M059J (cell line): ENCODE measurements around a stretch of chr10.

- RAMPAGE, long total RNA = no peak
These were observed 74.9 kb downstream of the KCNMA1 start for GRCh38 chr10:77562540-77563300.

DNA sequence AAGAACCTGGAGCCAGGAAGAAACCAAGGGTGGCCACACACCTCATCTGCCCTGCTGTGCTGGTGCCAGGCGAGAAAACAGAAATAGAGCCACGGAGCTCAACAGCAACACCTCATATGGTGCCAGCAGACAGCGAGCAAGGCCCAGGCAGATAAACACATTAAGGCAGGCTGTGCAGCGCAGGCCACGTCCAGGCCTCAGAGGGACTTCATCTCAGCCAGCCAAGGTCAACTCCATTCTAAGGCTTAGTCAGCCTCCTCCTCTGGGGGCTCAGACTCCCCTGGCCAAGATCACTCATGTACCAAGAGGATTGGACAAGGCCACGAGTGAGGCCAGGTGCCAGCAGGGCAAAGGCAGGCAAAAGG lies 46.7 kb downstream of the KCNMA1 start:
- RAMPAGE, long total RNA = no peak

DNA sequence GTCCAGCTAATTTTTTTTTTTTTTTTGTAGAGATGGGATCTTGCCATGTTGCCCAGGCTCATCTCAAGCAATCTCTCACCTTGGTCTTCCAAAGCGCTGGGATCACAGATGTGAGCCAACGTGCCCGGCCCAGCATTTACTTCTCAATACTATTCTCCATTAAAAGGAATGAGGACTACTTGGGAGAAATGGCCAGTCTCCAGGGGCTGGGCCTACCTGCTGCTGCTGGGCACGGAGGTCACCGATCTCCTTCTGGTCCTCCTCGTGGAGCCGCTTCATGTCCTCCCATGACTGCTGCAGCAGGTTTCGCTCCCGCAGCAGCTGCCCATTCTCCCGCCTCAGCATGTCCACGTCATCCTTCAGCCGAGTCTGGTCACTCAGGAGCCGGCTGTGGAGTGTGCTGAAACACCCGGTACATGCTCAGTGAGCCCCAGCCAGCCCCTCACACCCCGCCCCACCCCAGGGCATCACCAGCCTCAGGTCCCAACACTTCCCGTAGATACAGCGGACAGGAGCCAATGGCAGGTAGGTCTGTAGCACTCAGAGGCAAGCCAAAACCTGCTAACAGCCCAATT lies 73.3 kb downstream of the DLG5 start:
- RAMPAGE, long total RNA = no peak

GRCh38 chr10:77994279-77994589 lies 35.1 kb downstream of the POLR3A start:
- RAMPAGE, long total RNA = no peak

DNA sequence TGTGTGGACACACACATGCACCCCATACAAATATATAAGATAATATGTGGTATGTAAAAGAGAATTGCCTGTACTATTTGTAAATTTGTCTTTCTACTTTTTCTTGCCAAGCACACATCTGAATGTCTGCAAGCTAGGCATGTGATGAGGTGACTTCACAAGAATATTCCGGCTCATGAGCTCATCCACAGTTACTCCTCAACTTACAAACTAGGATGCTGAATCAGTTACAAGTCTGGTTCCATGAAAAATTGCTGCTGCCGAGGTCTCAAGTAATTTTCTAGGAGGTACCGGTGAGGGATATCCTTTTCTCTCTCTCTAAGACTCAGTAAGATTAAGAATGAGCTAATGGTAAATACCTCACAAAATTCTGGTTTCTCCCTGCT lies 26.4 kb downstream of the POLR3A start:
- RAMPAGE, long total RNA = no peak

DNA sequence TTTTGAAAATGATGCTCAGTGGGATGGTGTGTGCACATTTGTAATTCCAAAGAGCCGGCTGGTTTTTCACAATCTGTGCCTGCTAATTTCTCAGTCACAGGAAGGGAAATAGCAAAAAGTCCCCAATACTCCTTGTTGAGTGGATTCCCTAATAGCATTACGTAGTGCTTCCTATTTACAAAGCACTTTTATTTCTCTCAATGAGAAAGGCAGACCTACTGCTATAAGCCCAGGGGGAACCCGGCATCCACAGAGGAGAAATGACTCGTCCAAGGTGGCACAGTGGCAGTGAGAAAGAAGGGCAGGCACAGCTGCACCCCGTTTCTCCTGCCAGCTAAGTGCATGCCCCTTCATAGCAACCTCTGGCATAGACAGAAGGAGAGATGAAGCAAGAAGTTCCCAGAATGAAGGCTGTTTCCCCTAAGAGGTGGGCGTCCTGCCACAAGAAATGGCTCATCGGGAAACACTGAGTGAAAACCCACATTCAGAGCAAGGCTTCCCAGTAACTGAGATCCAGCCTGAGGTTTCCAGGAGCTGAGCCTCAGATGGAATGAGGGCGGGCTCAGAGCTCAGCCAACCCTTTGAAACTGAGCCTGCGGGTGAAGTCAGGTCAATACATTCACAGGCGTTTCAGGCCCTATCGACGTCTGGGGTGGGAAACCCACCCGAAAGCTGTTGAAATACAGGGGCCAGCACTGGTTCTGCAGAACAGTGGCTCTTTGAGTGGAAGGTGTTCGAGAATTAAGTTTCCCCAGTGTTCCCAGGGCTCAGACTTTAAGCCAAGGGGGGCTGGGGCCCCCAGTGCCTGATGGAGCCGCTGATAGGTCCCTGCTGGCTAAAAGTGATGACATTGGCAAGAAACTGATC lies 510.0 kb downstream of the RPS24 start:
- RAMPAGE, long total RNA = no peak

- RAMPAGE, long total RNA = no peak
These were observed 325.8 kb upstream of the ZMIZ1 start for GRCh38 chr10:78742737-78743647.

- RAMPAGE, long total RNA = no peak
These were observed 27.9 kb downstream of the ZMIZ1 start for GRCh38 chr10:79096503-79097134.

- RAMPAGE, long total RNA = no peak
These were observed 30.1 kb downstream of the ZMIZ1 start for GRCh38 chr10:79098706-79099332.

DNA sequence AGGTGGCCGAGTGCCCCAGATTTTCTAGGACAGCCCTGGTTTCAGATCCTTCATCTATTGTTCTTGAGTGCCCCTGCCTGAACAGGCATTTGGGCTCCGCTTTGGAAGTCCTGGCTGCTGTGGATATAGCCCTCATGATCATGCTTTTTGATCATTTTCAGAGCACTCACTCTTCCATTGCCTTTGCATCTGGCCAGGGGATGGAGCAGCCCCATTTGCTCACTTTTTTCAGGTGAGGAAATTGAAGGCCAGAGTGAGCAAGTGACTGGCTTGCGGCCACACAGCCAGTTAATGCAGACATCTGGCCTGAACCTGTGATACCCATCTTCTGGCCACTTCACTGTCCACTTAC lies 38.1 kb downstream of the ZMIZ1 start:
- RAMPAGE, long total RNA = no peak

GRCh38 chr10:79111482-79112220 lies 42.9 kb downstream of the ZMIZ1 start:
- RAMPAGE, long total RNA = no peak

- RAMPAGE, long total RNA = no peak
These were observed 81.2 kb downstream of the ZMIZ1 start for GRCh38 chr10:79149540-79150783.

- RAMPAGE, long total RNA = no peak
These were observed 83.6 kb downstream of the ZMIZ1 start for GRCh38 chr10:79152396-79152813.

DNA sequence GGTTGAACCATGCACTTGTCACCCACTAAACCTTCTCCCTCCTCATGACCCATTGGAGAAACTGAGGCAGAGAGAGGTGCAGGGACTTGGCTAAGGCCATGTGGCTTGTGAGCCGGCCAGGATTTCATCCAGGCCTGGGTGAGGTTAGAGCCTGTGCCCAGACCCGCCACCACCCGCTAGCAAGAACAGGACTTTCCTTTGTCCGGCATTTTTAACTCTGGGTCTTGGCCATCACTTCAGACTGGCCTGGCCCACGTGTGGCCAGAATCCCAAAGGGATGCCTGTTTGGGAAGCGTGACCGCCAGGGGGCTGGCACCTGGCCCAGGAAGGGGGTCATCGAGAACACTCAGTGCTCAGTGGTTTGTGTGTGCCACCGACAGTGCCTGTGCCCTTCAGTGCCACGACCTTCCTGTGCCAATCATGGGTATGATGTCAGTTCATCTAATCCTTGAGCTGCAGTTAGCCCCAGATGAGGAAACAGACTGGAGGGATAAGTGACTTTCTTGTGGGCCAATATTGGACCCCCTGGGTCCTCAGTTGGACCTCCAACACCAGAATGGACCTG lies 85.0 kb downstream of the ZMIZ1 start:
- RAMPAGE, long total RNA = no peak

DNA sequence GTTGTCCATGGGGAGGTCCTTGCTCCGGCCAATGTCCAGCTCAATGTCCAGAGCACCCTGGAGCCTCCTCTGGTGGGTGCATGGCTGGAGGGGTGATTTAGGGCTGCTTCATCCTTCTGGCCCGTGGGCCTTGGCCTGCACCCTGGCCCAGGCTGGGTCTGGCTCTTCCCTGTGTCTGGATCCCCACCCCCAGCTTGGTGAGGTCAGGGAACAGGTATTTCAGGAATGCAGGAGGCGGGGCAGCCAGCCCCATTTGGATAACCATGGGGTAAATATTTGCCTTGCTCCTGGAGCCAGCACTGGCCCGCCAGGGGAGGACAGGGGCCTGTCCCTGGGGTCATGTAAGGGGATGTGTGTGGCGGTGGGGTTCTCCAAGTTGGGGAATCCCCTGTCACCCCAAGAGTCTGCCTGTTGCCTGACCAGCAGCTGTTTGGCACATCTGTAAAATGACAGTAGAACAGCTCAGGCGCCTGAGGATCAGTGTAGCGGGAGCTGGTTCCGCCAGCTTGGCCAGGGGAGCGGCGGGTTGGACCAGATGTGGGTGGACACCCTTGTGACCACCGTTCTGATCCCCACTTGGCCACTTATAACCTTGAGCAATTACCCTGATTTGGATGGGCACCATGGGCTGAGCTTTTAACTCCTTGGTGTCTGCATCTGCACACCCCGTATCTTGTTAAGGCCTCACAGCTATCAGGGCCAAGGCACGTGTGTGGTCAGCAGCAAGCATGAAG lies 88.9 kb downstream of the ZMIZ1 start:
- RAMPAGE, long total RNA = no peak

GRCh38 chr10:79187809-79188822 lies 119.3 kb downstream of the ZMIZ1 start:
- RAMPAGE, long total RNA = no peak

DNA sequence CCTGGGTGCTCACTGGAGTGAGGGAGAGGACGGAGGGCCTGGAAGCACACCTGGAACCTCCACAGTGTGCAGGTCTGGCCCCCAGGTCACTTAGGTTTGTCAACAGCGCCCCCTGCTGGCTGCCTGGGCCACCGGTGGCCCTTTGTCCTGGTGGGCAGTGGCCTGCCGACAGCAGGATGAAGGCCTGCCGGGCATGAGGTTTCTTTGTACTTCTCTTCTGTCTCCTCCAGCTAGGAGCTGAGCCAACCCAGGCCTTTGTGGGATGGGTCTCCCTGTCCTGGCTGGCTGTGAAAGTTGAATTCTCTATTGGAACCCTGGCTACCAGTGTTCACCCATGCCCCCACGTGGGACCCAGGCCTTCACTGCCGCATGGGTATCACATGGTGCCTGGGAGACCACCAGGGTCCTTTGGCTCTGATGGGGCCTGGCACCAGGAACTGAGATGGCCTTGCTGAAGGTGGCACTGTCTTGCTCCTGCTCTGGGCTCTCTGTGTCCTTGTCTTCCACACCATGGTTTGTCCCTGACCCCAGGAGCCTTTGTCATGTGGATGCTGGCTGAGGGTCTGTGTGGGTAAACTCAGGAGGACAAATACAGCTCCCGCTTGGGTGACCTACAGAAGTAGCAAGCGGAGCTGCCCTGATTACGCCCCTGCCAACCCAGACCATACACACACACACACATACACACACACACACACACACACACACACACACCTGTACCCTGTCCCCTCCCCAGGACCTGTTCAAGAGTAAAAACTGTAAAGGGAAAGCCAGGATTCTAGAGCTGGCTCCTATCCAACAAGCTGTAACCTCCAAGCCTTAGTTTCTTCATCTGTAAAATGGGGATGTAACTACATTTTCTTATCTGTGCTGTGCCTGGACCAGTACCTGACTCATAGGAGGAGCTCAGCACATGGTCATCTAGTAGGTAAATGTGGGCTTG lies 128.4 kb downstream of the ZMIZ1 start:
- RAMPAGE, long total RNA = no peak

GRCh38 chr10:79215839-79216319 lies 131.4 kb upstream of the PPIF start:
- RAMPAGE, long total RNA = no peak

GRCh38 chr10:79239911-79240671 lies 107.2 kb upstream of the PPIF start:
- RAMPAGE, long total RNA = no peak

GRCh38 chr10:79241658-79242112 lies 105.6 kb upstream of the PPIF start:
- RAMPAGE, long total RNA = no peak